AG09309 (cell line): ENCODE results near the genes TSPOAP1 and SUPT4H1.

DNA sequence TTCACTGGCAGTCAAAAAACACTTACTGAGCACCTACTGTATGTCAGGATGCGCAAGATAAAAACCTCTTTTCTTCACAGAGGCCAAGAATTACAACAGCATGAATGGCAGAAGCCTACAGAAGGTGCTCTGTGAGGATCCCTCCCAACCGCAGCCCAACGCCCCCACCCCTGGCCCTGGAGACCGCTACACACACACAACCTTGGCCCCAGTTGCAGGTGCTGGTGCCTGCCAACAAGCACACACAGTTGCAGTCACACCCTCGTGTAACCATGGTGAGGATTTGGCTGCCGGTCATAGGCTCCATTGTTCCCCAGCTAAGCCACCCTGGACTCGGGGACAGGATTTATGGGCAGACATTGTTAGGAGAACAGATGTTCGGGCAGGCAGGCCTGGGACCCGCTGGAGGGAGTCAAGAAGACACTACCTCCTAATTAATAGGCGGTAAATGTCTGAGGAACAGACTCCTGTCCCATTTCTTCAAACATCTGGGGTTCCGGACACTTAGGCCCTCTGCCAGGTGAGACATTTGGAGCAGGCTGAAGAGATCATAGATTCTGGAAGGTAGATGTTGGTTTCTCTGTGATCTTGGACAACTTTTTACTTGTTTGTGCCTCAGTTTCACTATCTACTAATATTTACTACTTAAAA is 43.1 kb downstream of the CUEDC1 start:
- RRBS: no CpG with 5 or more reads among the region's 11 CpGs

GRCh38 chr17:57986738-57987427 is 1.2 kb downstream of the VEZF1 start:
- RRBS: no CpG with 5 or more reads among the region's 32 CpGs

- RRBS: 14% methylated on average over 6 of the region's 24 CpGs
Observed at GRCh38 chr17:58328425-58329334, at the start of gene TSPOAP1. TSPOAP1 (minus strand) TSS chr17:58328795.

DNA sequence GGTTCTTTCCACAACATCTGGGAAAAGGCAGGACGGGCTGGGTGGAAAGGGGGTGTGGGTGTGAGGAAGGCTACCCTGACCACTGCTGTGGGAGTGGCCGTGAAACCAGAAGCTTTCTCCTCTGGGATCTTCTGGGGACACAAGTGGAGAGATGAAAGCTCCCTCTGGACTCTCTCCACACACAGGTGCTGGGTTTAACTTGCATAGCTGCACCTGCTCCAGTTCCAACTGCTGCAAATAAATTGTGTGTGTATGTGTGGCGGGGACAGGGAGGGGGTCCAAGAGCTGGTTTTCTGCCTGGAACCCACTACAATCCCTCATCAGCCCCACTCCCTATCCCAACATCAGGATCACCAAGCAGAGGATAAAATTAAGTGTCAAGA is 8.1 kb upstream of the TSPOAP1 start:
- RRBS: no CpG with 5 or more reads among the region's 3 CpGs

GRCh38 chr17:58352052-58352866 is at the start of gene SUPT4H1:
SUPT4H1 (minus strand) TSS chr17:58352201.
- RRBS: 1% methylated on average over 19 of the region's 62 CpGs

GRCh38 chr17:58391305-58391999 is 25.9 kb downstream of the RNF43 start:
- RRBS: no CpG with 5 or more reads among the region's 10 CpGs

- RRBS: no CpG with 5 or more reads among the region's 10 CpGs
Observed at GRCh38 chr17:58509037-58509702, 5.3 kb downstream of the MTMR4 start.

- RRBS: no CpG with 5 or more reads among the region's 10 CpGs
Observed at GRCh38 chr17:58520825-58521252, 6.4 kb upstream of the MTMR4 start.

GRCh38 chr17:58538992-58539363 is 5.2 kb downstream of the SEPTIN4 start:
- RRBS: no CpG with 5 or more reads among the region's 5 CpGs

DNA sequence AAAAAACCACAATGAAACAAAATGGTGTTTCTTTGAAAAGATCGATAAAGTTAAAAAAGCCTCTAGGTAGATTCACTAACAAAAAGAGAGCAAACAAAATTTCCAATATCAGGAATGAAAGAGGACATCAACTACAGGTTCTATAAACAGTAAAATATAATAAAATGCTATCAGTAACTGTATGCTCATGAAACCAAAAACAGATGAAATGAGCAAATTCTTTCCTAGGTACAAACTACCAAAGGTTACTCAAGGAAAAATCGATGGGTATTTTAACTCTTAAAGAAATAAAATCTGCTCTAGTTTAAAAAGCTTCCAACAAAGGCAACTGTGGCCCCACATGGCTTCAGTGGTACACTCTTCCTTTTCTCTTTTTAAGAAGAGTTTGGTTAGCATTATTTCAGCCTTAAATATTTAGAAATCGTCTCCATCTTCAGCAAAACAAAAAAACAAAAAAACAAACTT is 102.2 kb downstream of the TRIM37 start:
- RRBS: no CpG with 5 or more reads among the region's 3 CpGs

DNA sequence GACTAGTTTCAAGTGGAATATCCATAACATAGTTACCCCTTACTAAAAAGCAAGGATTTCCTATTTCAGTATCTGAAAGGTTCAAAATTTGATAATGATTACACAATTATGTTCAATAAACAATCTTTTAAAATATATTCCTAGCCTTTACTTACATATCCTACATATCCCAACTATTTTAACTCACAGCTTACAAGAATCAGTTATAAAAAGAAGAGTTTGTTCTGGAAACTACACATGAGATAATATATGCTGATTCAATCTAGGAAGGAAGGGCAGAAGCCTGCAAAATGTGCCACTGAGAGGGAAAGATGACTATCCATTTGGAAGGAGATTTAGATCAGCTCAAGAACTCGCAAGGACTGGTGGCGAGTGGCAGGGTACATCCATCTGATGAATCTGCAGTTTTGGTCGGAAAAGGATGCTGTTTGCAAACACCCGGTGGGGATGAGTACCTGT is 909 bp downstream of the TRIM37 start:
- RRBS: 6% methylated on average over 1 of the region's 4 CpGs

GRCh38 chr17:59527348-59527859 is 38.0 kb upstream of the DHX40 start:
- RRBS: no CpG with 5 or more reads among the region's 6 CpGs

- RRBS: no CpG with 5 or more reads among the region's 2 CpGs
Observed at GRCh38 chr17:59530941-59531229, 34.5 kb upstream of the DHX40 start.

DNA sequence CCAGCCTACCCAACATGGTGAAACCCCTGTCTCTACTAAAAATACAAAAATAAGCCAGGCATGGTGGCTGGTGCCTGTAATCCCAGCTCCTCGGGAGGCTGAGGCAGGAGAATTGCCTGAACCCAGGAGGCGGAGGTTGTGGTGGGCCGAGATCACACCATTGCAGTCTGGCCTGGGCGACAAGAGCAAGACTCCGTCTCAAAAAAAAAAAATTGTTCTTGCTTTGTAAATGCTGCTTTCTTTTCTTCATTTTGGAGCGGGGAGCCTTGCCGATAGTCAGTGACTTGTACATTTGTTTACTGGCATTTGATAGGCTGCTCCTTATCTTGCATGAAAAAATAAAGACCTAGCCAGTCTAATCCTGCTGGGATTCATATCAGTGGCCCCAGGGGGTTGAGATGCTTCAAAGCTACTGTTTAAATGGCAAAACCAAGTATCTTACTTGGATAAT is 3.3 kb upstream of the CLTC start:
- RRBS: no CpG with 5 or more reads among the region's 7 CpGs

GRCh38 chr17:59620192-59620489 is 446 bp downstream of the CLTC start:
- RRBS: no CpG with 5 or more reads among the region's 8 CpGs

- RRBS: no CpG with 5 or more reads among the region's 2 CpGs
Observed at GRCh38 chr17:59783547-59783823, 76.0 kb downstream of the VMP1 start.

DNA sequence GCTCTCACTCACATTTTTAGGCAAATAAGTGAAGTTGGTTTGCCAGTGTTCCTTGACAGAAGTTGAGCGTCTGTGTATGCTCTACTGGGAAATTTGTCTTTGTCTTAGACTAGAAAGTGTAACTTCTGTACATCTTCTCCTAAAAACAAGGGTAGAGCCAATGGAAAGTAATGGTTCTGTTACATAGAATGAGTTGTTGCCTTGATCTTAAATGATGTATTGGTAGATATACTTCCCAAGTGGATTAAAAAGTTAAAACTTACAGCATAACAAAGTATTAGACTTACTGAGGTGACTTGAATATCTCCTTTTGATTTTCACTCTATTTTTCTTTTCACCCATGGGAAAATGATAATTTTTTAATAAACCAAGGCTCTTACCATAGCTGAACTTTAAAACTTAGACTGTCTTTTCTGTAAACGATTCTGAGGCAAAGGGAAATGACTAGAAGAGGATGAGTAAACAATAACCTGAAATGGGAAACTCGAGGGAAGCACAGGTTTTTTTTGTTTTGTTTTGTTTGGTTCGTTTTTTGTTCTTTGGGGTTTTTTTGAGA is 54.2 kb downstream of the TUBD1 start:
- RRBS: no CpG with 5 or more reads among the region's 4 CpGs

GRCh38 chr17:60231521-60231742 is 81.7 kb downstream of the CA4 start:
- RRBS: no CpG with 5 or more reads among the region's 6 CpGs

DNA sequence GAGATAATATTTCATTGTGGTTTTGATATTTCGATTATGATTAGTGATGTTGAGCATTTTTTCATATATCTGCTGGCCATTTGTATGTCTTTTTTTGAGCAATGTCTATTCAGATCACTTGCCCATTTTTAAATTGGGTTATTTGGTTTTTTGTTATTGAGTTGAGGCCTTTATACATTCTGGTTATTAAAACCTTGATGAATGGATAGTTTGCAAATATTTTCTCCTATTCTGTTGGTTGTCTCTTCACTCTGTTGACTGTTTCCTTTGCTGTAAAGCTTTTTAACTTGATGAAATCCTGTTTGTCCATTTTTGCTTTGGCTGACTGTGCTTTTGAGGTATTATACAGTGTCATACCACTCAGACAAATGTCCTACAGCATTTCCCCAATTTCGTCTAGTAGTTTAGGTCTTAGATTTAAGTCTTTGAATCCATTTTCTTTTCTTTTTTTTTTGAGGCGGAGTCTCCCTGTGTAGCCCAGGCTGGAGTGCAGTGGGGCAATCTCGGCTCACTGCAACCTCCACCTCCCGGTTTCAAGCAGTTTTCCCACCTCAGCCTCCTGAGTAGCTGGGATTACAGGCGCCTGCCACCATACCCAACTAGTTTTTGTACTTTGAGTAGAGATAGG is 97.1 kb downstream of the CA4 start:
- RRBS: no CpG with 5 or more reads among the region's 6 CpGs

- RRBS: no CpG with 5 or more reads among the region's 3 CpGs
Observed at GRCh38 chr17:60494323-60494824, 31.7 kb downstream of the APPBP2 start.